Peyer's patch (tissue), 4 donors: Measurements from ENCODE around the gene CAPN1.

DNA sequence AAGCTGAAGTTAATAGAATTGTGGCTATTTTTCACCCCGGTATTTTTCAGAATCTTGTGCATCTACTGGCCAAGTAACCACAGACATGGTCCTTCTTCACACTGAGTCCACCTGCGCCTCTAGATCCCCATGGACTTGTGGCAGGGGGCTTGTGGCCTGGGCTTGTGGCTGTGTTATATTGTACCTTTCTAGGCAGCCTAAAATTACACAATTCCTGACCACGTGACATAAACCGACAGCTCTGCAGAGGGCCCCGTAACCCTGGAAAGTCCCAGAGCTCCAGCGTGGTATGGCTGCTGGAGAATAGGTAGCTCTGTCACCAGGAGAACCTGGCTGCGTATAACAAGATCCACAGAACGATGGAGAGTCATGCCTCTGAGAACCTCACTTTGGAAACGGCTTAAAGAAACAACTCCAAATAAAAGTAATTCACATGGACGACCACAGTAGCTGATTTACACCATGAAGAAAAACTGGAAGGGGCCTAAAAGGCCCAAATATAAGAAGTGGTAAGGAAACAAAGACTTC, 11.0 kb upstream of the NAALADL1 start:
- PRO-cap, result no peak
- RAMPAGE, long total RNA, 4 experiments, result no peak in any of the 4 experiments

DNA sequence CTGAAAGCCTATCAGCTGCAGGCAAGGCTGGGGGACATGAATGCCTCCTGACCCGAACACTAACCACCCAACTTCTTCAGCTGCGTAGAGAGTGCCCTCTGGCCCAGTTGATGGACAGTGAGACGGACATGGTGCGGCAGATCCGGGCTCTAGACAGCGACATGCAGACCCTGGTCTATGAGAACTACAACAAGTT, 802 bp downstream of the VPS51 start:
- PRO-cap, result no peak
- RAMPAGE, long total RNA, 4 experiments, result no peak in any of the 4 experiments

DNA sequence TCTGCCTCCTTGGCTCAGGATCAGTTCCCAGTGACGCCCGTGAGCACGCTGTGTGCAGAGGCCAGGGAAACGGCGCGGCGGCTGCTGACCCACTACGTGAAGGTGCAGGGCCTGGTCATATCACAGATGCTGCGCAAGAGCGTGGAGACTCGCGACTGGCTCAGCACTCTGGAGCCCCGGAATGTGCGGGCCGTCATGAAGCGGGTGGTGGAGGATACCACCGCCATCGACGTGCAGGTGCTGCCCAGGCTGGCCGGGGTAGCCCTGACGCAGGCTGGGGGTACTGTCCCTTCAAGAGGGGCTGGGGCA, 2.0 kb upstream of the TM7SF2 start:
- PRO-cap, result no peak
- RAMPAGE, long total RNA, 4 experiments, result no peak in any of the 4 experiments

- PRO-cap, result bidirectional peak, plus-strand start at chr11:65111872, minus-strand start at chr11:65111720
- RAMPAGE, long total RNA, 4 experiments, result start-site peak on the plus strand in 1 of 4 experiments, at chr11:65111338-65111487 at its widest, 11 to 15 reads per replicate
Observed at GRCh38 chr11:65111122-65111809, 406 bp upstream of the TM7SF2 start.

DNA sequence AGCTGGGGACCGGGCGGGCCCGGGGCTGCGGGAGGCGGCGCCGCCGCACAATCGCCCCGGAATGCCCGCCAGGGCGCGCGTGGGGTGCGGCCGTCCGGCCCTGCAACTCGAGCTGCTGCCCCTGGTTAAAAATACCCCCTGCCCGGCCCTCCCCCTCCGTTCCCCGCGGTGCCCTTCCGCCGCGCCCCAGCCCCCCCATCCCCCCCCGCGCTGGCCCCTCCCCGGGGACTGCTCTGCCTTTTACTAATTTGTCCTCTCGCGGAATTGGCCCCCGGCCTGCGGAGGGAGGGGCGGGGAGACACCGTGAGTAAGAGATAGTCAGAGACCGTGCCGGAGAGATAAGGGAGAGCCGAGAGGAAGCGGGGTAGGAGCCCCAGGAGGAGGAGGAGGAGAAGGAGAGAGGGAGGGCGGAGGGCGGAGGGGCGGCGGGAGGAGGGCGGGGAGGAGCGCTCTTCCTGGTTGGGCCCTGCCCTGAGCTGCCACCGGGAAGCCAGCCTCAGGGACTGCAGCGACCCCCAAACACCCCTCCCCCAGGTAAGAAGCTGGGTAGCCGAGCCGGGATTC, at the start of gene CAPN1:
Gene CAPN1 (plus strand): TSS at position 449 of the 564 bp plus-strand sequence.
- PRO-cap, result bidirectional peak, plus-strand start at position 341 of the sequence, minus-strand start at position 340 of the sequence
- RAMPAGE, long total RNA, 4 experiments, result start-site peak on the plus strand in 4 of 4 experiments, centred at positions 466 to 470 of the sequence, 27 to 442 reads per replicate

GRCh38 chr11:65294470-65294897, 20.2 kb upstream of the CDC42EP2 start:
- PRO-cap, result no peak
- RAMPAGE, long total RNA, 4 experiments, result no peak in any of the 4 experiments

DNA sequence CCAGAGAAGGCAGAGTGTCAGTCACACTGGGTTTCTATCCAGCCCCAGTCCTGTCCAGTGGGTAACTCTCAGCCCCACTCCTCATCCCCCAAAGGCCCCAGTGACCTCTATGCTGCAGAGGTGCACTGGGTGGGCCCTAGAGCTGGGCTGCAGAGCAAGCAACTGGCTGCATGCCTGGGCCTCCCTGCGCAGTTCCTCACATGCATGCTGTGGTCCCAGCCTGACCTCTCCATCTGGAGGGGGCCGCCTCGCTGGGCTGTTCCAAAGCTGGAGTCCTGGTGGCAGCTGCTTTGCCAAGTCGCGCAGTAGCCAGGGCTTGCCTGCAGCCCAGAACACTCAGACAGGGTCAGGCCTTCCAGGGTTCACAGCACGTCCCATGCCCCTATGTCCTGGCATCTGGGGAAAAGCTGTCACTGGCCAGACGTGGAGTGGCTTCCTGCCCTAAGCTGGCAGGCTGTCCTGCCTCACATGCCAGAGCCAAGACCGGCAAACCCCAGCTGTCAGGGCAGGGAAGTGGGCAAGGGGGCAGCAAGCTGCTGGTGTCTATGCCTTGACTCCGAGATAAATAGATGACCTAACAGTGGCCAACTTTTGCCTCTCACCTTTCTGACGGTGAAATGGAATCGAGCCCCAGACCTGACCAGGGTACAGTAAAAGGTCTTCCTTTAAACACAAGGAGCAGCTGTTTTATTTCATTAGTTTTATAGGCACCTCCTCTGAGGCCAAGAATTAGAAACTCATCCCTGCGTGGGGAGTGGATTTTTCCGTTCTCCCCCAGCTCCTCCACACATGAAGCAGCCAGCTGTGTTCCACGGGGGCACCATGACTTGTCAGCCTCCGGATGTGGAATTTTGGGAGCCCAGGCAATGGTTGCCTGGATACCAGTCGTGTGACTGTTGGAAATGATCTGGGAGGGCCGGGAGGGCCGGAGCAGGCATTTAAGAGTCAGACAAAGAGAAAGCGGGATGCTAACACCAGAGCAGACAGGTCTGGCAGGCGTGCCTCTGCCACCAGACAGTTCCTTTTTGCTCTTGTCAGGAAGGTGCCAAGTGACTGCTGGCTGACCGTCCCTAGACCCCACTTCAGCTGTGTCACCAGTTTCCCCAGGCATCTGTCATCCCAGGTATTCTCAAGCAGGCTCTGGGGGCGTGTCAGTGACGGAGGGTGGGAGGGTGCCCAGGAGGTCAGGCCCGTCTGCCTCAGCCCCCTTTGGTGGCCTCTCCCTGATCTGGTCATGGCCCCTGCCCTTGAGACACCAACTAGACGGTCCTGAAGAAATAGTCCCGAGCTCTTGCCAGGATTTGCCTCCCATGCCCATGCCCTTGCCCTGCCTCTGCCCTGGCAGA, 16.2 kb upstream of the CDC42EP2 start:
- PRO-cap, result no peak
- RAMPAGE, long total RNA, 4 experiments, result no peak in any of the 4 experiments

GRCh38 chr11:65362293-65363003, 7.9 kb downstream of the TIGD3 start:
- PRO-cap, result no peak
- RAMPAGE, long total RNA, 4 experiments, result no peak in any of the 4 experiments

DNA sequence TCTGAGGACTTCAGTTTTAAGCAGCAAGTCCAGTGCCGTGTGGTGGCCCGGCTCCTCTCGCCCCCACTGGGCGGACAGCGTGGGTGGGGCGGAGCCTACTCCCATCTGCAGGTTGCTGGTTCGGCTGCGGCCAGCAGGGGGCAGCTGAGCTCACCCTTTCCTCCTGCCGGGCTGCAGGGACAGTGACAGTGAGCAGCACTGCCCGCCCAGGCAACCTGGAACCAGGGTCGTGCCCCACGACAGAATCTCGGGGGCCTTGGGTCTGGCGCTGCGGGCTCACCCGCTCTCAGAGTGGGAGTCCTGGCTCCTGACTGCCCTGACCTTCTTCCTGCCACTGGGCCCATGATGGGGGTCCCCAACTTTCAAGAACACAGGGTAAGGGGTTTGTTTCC, 30.0 kb downstream of the FRMD8 start:
- PRO-cap, result bidirectional peak, plus-strand start at position 169 of the sequence, minus-strand start at position 68 of the sequence; bidirectional peak, plus-strand start outside the sequence, minus-strand start at position 290 of the sequence
- RAMPAGE, long total RNA, 4 experiments, result start-site peak on the plus strand in 1 of 4 experiments, centred at position 181 of the sequence, 9 reads per replicate

- PRO-cap, result bidirectional peak, plus-strand start at chr11:65420170, minus-strand start at chr11:65420044
- RAMPAGE, long total RNA, 4 experiments, result start-site peak on the minus strand in 1 of 4 experiments, at chr11:65419993-65420047 at its widest, 9 reads per replicate
Observed at GRCh38 chr11:65419480-65420648, 33.4 kb downstream of the FRMD8 start.

DNA sequence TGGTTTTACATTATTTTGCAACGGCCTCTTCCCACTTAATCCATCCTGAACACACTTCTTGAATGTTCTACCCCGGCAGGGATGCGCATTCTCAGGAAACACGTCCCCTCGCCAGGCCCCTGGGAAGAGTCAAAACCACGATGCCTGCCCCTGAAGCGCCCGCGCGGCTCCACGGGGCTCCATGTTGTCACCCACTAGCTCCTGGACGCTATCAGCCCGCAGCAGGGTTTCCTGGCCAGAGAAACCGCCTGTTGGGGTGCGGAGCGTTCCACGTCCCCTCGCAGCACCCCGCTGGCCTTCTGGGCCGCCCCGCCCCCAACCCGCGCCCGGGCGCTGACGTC, 35.5 kb downstream of the FRMD8 start:
- PRO-cap, result bidirectional peak, plus-strand start outside the sequence, minus-strand start at position 293 of the sequence
- RAMPAGE, long total RNA, 4 experiments, result start-site peak on the minus strand in 1 of 4 experiments, centred at position 281 of the sequence, 5 reads per replicate

GRCh38 chr11:65422779-65423521, 36.5 kb downstream of the FRMD8 start:
- PRO-cap, result bidirectional peak, plus-strand start at chr11:65422798, minus-strand start at chr11:65422851
- RAMPAGE, long total RNA, 4 experiments, result start-site peak on the plus strand in 4 of 4 experiments, at chr11:65422803-65423434 at its widest, 39 to 3,860 reads per replicate

DNA sequence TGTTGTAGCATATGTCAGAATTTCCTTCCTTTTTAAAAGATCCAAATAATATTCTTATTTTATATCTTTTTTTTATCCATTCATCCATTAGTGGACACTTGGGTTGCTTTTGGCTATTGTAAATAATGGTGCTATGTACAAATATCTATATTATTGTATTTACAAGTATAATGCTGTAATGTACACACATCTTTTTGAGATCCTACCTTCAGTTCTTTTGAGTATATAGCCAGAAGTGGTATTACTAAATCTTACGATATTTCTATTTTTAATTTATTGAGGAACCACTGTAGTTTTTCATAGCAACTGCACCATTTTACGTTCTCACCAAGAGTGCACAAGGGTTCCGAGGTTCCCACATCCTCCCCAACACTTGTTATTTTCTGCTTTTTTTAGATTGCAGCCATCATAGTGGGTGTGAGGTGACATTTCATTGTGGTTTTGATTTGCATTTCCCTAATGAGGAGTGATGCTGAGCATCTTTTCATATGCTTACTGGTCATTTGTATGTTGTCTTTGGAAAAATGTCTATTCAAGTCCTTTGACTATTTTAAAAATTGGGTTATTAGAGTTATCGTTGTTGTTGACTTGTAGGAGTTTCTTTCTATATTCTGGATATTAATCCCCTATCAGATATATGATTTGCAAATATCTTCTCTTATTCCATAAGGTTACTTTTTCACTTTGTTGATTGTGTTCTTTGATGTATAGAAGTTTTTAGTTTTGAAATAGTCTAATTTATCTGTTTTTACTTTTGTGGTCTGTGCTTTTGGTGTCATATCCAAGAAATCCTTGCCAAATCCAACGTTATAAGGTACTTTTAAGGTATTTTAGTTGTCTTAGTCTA, 45.0 kb downstream of the FRMD8 start:
- PRO-cap, result no peak
- RAMPAGE, long total RNA, 4 experiments, result no peak in any of the 4 experiments

- PRO-cap, result no peak
- RAMPAGE, long total RNA, 4 experiments, result no peak in any of the 4 experiments
Observed at GRCh38 chr11:65436405-65436650, 49.9 kb downstream of the FRMD8 start.

GRCh38 chr11:65439103-65440127, 53.0 kb downstream of the FRMD8 start:
- PRO-cap, result no peak
- RAMPAGE, long total RNA, 4 experiments, result start-site peak on the plus strand in 1 of 4 experiments, at chr11:65439361-65439802 at its widest, 27 to 90 reads per replicate

GRCh38 chr11:65471213-65471531, 53.7 kb upstream of the SCYL1 start:
- PRO-cap, result bidirectional peak, plus-strand start at chr11:65471655, minus-strand start at chr11:65471500
- RAMPAGE, long total RNA, 4 experiments, result no peak in any of the 4 experiments

DNA sequence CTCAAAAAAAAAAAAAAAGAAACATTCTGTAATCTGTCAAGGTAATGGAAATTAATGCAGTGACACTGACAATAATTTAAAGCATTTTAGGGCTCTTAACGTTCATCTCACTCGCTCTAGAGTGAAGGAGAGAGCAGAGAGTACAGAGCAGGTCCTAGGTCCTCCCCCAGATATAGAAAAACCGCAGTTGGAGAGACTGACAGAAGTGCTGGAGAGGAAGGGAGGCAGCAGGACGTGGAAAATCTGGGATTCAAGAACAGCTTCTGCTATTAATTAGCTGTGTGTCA, 28.7 kb upstream of the SCYL1 start:
- PRO-cap, result bidirectional peak, plus-strand start at position 205 of the sequence, minus-strand start at position 174 of the sequence
- RAMPAGE, long total RNA, 4 experiments, result no peak in any of the 4 experiments

DNA sequence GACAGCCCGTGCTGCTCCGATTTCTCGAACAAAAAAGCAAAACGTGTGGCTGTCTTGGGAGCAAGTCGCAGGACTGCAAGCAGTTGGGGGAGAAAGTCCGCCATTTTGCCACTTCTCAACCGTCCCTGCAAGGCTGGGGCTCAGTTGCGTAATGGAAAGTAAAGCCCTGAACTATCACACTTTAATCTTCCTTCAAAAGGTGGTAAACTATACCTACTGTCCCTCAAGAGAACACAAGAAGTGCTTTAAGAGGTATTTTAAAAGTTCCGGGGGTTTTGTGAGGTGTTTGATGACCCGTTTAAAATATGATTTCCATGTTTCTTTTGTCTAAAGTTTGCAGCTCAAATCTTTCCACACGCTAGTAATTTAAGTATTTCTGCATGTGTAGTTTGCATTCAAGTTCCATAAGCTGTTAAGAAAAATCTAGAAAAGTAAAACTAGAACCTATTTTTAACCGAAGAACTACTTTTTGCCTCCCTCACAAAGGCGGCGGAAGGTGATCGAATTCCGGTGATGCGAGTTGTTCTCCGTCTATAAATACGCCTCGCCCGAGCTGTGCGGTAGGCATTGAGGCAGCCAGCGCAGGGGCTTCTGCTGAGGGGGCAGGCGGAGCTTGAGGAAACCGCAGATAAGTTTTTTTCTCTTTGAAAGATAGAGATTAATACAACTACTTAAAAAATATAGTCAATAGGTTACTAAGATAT, 26.2 kb upstream of the SCYL1 start:
- PRO-cap, result bidirectional peak, plus-strand start at position 143 of the sequence, minus-strand start at position 127 of the sequence; bidirectional peak, plus-strand start at position 563 of the sequence, minus-strand start at position 414 of the sequence
- RAMPAGE, long total RNA, 4 experiments, result start-site peak on the plus strand in 1 of 4 experiments, centred at position 562 of the sequence, 63,375 reads per replicate

GRCh38 chr11:65505727-65506453, 19.0 kb upstream of the SCYL1 start:
- PRO-cap, result no peak
- RAMPAGE, long total RNA, 4 experiments, result no peak in any of the 4 experiments

DNA sequence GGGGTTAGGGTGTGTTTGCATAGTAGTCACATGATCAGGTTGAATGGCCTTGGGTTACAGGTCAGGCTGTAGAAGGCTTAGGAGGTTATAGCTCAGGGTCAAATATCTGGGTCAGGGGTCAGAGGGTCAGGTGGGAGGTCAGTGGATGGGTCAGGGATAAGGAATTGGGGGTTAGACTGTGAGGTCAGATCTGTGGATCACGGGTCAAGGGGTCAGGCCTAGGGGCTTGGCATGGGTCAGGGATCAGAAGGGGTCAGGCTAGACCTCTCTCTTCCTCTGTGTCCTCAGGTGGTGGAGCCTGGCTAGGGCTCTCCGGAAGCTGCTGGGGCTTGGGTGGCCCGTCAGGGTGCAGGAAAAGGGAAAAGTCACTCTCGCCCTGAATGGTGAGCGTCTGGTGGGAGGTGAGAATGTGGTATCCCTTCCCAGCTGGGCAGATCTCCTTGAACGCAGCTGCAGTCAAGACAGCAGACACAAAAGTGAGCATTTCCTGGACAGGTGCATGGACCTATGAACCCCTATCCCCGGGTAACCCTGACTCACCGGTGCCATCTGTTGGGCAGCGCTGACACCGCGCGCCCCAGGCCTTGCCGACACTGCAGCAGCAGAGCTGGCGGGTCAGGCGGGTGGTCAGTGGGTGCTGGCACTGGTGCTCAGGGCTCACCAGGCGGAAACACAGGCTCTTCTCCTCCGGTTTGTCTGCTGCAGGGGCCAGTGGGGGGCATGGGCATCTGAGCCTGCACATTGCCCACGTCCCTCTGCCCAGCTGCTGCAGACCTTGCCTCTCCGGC, 6.3 kb downstream of the LTBP3 start:
- PRO-cap, result unidirectional peak, minus-strand start at position 478 of the sequence
- RAMPAGE, long total RNA, 4 experiments, result start-site peak on the minus strand in 2 of 4 experiments, centred at positions 456 to 480 of the sequence, 13 to 15 reads per replicate